Pericardium (tissue), 1 donor: Measurements from ENCODE around the genes CCDC87 and RBM4.

DNA sequence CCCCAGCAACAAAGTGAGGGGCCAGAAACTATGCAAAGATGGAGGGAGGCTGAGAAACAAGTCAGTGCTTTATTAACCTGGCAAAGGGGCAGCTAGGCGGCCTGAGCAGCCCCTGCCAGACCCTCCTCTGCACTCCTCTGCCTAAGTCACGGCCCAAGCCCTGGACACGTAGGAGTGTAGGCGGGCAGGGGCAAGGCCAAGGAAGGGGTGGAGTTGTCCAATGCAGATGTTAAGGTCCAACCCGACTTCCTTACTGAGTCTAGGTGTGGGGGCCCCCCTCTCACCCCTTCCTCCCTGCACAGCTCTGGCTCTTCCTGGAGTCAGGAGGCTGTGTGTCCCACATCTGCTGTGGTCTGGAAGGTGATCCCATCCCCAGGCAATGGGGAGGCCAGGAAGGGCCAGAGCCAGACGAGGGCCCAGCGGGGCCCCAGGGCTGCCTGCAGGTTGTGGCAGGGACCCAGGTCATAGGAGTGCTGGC, 6.6 kb downstream of the ZDHHC24 start:
- RRBS = no CpG with 5 or more reads among the region's 7 CpGs

DNA sequence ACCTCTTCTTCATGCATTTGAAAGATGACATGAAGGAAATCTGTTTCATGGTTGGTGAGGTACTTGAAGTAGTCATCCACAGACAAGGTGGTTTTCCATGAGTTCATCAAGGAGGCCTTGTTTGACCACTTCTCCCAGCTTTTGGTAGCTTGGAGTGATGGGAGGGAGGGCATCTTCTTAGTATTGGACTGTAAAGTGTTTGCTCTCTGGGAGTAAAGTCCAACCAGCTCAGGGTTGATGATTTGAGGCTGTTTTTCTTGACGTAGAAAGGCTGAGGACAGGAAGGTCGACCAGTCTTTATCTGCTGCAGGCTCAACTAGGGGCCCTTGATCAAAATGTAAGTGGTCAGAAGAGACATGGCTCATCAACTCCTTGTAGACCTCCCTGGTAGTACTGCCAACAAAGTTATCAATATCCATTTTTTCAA, 1.7 kb downstream of the CCDC87 start:
- RRBS = no CpG with 5 or more reads among the region's 2 CpGs

GRCh38 chr11:66592295-66593431, at the start of gene CCDC87:
TSS of gene CCDC87 (minus strand) at chr11:66593063.
- RRBS = 1% methylated on average over 46 of the region's 78 CpGs

- RRBS = no CpG with 5 or more reads among the region's 5 CpGs
Measured at GRCh38 chr11:66632814-66633417, 5.6 kb upstream of the RBM4 start.

DNA sequence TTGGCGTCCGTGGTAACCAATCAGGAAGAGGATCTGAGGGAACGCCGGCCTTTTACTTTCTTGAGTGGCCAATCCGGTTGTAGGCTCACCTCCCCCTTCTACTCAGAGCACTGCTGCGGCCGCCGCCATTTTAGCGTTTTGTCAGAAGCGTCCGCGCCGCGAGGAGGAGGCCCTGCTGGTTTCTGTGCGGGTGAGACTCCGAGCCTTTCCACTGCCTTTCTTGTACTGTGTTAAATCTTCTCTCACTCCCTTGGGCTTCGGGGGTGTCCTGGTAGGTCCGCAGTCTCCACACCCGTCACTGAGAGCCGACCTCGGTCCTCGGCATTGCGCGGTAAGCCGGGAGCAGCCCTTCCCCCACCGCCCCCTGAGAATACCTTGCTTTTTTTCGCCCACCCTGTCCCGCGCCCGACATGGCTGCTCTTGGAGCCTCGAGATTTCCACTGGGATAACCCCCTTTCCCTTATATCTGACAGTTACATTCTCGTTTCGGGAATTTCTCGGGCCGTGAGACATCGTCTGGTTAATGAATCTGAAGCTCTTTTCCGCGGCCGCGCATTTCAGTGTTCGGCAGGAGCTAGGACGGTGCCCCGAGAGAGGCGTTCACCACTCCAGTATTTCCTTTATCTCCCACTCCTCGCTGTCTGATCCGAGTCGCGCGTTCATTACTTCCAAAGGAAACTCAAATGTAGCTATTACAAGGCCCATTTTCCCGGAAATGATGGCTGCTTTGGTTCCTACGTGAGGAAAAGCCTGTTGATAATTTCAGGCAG, at the start of gene RBM4:
Gene RBM4 (plus strand): TSS at position 141 of the 770 bp plus-strand sequence.
- RRBS = 3% methylated on average over 4 of the region's 51 CpGs

GRCh38 chr11:66641866-66642168, 3.3 kb downstream of the RBM4 start:
- RRBS = no CpG with 5 or more reads among the region's 3 CpGs

- RRBS = no CpG with 5 or more reads among the region's 6 CpGs
Measured at GRCh38 chr11:66665759-66667192, 11.4 kb downstream of the RBM4B start.

- RRBS = no CpG with 5 or more reads among the region's 11 CpGs
Measured at GRCh38 chr11:66720143-66720751, 8.8 kb downstream of the SPTBN2 start.

DNA sequence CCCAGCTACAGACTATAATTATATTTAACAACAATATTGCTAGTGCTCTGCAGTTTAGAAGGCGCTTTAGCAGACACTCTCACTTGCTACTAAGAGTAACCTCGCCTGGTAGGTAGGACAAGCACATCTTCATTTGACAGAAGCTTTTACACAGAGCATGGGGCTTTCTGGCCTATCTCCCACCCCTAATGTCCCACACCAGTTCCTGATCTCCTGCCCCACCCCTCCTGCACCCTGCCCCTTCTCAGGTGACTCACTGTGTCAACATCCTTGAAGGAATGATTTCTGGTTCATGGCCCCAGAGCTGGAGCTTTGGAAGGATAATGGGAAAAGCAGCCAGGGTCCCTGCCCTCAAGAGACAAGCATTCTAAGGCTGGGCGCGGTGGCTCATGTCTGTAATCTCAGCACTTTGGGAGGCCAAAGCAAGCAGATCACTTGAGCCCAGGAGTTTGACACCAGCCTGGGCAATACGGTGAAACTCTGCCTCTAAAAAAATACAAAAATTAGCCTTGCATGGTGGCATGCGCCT, 47.2 kb downstream of the LRFN4 start:
- RRBS = no CpG with 5 or more reads among the region's 6 CpGs

- RRBS = no CpG with 5 or more reads among the region's 18 CpGs
Measured at GRCh38 chr11:67002156-67003514, 20.3 kb upstream of the SYT12 start.

DNA sequence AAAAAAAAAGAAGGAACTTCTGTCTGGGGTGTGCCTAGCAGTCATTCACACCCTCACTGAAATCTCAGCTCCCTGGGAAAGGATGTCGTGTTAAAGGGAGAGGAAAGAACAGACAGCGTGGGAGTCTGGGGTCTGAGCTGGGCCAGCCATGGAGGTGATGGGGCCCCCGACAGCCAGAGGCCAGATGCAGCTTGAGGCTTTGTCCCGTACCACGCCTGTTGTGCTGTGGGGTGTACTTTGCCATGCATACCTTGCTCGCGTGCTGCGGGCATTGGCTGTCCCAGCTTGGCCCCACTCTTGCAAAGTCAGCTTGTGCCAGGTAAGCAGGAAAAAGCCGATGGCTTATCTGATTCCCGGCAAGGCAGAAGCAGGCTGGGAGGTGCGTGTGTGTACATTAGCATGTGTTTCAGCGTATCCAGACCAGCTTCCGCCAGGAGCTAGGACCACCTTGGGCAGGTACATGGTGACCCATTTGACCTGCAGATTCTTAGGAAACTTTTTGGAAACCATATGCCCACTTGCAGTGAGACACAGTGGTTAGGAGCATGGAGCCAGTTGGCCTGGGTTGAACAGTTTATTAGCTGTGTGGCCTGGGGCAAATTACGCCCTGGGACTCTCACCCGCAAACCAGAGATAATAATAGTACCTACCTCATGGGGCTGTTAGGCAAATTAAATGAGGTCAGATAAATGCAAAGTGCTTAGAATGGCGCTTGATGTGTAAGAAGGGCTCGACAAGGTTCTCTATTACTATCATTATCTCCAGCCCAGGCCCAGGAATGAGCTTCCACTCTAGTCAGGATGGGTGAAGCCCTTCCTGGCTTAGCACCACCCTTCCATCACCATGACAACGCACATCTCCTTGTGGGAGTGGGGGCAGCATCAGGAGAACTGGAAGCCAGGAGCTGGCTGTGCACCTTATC, 4.8 kb downstream of the SYT12 start:
- RRBS = no CpG with 5 or more reads among the region's 18 CpGs

DNA sequence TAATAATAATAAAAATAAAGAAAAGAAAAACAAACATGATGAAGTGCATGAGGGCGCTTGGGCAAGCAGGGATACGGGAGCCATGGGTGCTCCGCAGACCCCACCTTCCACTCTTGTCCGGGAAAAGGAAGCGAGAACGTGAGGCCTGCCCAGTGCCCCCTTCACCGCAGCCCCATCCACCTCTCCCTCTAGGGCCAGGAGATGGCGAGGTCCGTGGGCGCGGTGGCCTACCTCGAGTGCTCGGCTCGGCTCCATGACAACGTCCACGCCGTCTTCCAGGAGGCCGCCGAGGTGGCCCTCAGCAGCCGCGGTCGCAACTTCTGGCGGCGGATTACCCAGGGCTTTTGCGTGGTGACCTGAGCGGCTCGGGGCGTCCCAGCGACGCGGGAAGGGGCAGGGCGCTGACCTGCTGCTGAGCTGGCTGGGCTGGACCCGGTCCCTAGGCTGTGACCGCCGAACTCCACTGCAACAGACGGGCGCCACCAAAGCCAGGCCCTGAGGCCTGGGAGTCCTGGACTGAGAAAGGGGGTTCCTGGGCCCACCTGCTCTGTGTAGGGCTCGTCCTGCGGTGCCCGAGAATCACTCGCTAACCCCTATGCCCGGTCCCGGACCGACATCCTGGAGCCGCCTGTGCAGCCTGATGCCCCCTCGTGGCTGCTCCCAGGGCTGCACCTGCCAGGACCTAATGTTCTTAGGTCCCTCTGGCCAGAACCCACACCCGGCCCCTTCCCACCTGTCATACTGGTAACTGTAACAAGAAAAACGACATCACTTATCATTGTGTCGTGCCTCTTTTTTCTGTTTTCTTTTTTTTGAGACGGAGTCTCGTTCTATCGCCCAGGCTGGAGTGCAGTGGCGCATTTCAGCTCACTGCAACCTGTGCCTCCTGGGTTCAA, 14.8 kb downstream of the RHOD start:
- RRBS = 16% methylated on average over 4 of the region's 53 CpGs

DNA sequence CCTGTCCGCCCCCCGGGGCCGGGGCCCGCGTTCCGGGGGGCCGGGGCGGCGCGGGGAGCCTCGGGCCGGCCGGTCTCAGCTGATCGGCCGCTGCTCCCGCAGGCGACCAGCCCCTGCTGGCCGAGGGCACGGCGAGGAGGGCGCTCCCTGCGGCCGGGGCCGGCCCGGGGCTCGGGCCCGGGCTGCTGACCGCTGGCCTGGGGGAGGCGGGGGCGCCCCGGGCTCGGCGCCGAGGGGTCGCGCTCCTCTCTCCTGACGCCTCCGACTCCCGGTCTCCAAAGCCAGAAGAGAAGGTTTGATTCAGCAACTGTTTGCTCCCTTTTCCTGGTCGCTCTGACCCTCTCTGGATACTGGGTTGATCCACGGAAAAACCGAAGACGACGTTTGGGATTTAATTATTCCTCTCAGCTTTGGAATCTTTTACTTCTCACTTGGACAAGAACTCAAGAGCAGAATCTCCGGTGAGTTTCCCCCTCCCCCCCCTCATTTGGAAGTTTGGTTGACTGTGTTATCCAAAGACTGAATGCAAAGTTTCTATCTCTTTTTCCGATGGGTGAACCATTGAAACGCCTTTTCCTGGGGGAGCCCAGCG, 622 bp downstream of the KDM2A start:
- RRBS = 2% methylated on average over 26 of the region's 48 CpGs

GRCh38 chr11:67120181-67120797, 1.2 kb downstream of the KDM2A start:
- RRBS = 1% methylated on average over 7 of the region's 25 CpGs

GRCh38 chr11:67181206-67181535, 62.1 kb downstream of the KDM2A start:
- RRBS = no CpG with 5 or more reads among the region's 4 CpGs

GRCh38 chr11:67181536-67181944, 62.5 kb downstream of the KDM2A start:
- RRBS = no CpG with 5 or more reads among the region's 2 CpGs

DNA sequence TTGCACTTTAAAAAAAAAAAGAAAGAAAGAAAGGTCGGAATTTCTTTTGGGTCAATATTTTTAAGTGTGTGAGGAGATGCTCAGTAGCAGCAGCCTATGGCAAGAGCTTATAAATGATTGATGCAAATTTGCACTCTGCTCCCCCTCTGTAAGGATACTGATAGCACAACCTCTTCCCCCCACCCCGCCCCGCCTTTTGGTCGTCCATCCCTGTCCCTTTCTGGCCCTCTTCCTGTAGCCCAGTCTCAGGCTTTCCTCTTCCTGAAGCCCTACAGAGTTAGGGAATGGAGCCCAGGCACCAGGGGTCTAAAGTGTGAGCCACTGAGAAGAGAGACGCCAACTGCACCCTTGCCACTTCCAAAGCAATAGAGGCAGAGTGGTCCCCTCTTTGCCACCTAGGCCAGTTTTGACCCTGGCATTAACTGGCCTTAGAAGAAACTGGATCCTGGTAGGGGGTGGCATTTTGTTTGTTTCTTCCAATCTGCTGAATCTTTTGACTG, 9.9 kb upstream of the GRK2 start:
- RRBS = no CpG with 5 or more reads among the region's 5 CpGs

DNA sequence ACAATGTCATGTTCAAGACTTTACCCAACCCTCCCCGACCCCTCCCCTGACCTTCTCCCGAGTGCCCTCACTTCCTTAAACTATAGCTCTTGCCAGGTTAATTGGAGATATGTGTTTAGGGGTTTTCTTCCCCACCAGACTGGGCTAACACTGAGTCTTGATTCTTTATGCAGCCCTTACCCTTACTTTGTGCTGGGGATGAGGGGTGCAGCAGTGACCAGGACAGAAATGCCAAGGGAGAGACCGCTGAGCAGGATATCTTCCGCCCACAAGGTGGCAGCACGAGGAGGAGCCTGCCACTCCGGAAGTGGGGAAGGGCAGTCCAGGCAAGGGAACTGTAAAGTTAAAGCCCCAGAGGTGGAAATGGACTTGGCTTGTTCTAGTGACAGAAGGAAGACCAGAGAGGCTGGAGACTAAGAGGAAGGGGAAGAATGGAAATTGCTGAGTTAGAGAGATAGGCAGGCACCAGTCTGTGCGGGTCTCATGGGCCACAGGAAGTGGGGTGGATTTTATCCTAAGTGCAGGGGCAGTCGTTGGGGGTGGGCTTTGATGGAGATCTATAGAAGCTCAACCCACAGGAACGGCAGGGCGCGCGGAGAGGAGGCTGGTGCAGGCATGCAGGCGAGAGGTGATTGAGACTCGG, 3.6 kb upstream of the GRK2 start:
- RRBS = no CpG with 5 or more reads among the region's 14 CpGs

DNA sequence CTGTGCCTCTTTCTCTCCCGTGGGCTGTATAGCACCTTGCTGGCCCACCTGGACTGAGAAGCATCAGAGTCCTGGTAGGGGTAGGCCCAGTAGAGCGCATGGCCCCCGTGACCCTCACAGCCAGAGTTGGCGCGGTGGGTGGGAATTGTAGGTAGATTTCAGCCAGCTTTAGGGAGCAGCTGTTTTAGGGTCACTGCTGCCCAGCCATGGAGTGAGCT, 9.0 kb upstream of the ANKRD13D start:
- RRBS = no CpG with 5 or more reads among the region's 5 CpGs

DNA sequence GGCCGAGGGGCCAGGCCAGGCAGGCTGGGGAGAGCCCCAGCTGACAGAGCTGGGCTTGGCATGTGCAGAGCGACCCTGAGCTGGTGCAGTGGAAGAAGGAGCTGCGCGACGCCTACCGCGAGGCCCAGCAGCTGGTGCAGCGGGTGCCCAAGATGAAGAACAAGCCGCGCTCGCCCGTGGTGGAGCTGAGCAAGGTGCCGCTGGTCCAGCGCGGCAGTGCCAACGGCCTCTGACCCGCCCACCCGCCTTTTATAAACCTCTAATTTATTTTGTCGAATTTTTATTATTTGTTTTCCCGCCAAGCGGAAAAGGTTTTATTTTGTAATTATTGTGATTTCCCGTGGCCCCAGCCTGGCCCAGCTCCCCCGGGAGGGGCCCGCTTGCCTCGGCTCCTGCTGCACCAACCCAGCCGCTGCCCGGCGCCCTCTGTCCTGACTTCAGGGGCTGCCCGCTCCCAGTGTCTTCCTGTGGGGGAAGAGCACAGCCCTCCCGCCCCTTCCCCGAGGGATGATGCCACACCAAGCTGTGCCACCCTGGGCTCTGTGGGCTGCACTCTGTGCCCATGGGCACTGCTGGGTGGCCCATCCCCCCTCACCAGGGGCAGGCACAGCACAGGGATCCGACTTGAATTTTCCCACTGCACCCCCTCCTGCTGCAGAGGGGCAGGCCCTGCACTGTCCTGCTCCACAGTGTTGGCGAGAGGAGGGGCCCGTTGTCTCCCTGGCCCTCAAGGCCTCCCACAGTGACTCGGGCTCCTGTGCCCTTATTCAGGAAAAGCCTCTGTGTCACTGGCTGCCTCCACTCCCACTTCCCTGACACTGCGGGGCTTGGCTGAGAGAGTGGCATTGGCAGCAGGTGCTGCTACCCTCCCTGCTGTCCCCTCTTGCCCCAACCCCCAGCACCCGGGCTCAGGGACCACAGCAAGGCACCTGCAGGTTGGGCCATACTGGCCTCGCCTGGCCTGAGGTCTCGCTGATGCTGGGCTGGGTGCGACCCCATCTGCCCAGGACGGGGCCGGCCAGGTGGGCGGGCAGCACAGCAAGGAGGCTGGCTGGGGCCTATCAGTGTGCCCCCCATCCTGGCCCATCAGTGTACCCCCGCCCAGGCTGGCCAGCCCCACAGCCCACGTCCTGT, 3.5 kb upstream of the ANKRD13D start:
- RRBS = 66% methylated on average over 5 of the region's 45 CpGs